Thyroid gland (tissue), 7 donors: Measurements from ENCODE around the genes C2orf42, PCYOX1, TGFA, CD207 and PAIP2B.

DNA sequence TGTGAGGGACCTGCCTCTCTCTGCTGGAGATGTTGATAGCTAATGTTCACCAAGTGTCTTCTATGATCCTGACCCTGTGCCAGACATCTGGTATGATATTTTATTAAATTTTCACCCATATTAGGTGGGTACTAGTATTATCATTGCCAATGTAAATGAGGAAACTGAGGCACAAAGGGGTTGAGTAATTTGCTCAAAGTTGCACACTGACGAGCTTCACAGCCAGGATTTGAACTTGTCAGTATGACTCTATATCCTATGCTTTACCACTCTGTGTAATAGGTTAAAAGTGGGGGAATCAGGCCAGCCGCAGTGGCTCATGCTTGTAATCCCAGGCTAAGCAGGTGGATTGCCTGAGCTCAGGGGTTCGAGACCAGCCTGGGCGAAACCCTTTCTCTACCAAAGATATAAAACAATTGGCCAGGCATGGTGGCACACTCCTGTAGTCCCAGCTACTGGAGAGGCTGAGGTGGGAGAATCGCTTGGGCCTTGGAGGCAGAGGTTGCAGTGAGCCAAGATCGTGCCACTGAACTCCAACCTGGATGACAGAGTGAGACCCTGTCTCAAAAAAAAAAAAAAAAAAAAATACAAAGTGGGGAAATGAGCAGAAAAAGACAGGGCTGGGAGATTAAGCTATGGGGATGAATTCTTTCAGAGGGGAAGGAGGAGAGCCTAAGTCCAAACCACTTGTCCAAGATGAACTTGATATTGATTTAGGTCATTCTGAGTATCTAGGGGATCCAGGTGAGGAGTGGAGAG, 9.2 kb downstream of the ANXA4 start:
- PRO-cap, 2 experiments = no peak in any of the 2 experiments
- RAMPAGE, long total RNA, 5 experiments = no peak in any of the 5 experiments

GRCh38 chr2:69926883-69927473, 12.1 kb downstream of the MXD1 start:
- PRO-cap, 2 experiments = no peak in any of the 2 experiments
- RAMPAGE, long total RNA, 5 experiments = no peak in any of the 5 experiments

- PRO-cap, 2 experiments = no peak in any of the 2 experiments
- RAMPAGE, long total RNA, 5 experiments = no peak in any of the 5 experiments
These were observed 39.9 kb upstream of the PCBP1 start for GRCh38 chr2:70047295-70047771.

GRCh38 chr2:70141020-70141157, 49.9 kb downstream of the C2orf42 start:
- PRO-cap, 2 experiments = no peak in any of the 2 experiments
- RAMPAGE, long total RNA, 5 experiments = no peak in any of the 5 experiments

GRCh38 chr2:70189961-70191200, at the start of gene C2orf42:
C2orf42 (minus strand) TSS chr2:70191019.
- PRO-cap, 2 experiments = peak in 2 of 2 experiments; most common plus-strand start chr2:70190779 (in 2); most common minus-strand start chr2:70191002 (in 2)
- RAMPAGE, long total RNA, 5 experiments = start-site peak on the minus strand in 1 of 5 experiments, at chr2:70190651-70191028 at its widest, 34 reads per replicate

- PRO-cap, 2 experiments = no peak in any of the 2 experiments
- RAMPAGE, long total RNA, 5 experiments = no peak in any of the 5 experiments
These were observed 314 bp upstream of the C2orf42 start for GRCh38 chr2:70191201-70191464.

GRCh38 chr2:70257829-70258300, at the start of gene PCYOX1:
PCYOX1 (plus strand) TSS chr2:70258137.
- PRO-cap, 2 experiments = peak in 2 of 2 experiments; most common plus-strand start chr2:70258149 (in 2); most common minus-strand start chr2:70257978 (in 1)
- RAMPAGE, long total RNA, 5 experiments = start-site peak on the plus strand in 5 of 5 experiments, at chr2:70258090-70258165 at its widest, 49 to 1,198 reads per replicate

DNA sequence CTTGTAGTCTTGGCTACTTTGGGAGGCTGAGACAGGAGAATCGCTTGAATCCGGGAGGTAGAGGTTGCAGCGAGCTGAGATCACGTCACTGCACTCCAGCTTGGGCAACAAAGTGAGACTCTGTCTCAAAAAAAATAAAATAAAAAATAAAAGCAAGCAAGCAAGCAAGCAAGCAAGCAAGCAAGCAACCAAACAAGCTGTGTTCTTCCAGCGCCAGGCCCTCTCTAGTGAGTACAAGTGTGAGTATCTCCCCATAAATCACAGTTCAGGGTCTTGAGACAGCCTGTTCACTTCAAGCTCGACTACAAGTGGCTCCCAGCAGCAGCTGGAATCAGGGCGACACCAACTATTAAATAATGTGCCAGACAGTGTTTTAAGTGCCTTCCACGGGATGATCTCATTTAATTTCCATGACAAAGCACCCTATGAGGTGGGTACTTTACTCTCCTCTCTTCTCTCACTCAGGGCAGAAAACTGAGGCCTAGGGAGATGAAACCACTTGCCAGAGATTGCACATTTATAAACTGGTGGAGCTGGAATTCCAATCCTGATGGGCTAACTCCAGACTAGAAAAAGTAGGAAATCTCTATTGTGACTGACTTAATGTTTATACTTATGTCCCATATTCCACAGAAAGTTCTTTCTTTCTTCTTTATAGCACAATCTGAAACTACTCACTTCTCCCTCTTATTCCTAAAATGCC, 2.6 kb upstream of the FAM136A start:
- PRO-cap, 2 experiments = no peak in any of the 2 experiments
- RAMPAGE, long total RNA, 5 experiments = no peak in any of the 5 experiments

GRCh38 chr2:70367683-70368316, 65.9 kb upstream of the FAM136A start:
- PRO-cap, 2 experiments = no peak in any of the 2 experiments
- RAMPAGE, long total RNA, 5 experiments = no peak in any of the 5 experiments

DNA sequence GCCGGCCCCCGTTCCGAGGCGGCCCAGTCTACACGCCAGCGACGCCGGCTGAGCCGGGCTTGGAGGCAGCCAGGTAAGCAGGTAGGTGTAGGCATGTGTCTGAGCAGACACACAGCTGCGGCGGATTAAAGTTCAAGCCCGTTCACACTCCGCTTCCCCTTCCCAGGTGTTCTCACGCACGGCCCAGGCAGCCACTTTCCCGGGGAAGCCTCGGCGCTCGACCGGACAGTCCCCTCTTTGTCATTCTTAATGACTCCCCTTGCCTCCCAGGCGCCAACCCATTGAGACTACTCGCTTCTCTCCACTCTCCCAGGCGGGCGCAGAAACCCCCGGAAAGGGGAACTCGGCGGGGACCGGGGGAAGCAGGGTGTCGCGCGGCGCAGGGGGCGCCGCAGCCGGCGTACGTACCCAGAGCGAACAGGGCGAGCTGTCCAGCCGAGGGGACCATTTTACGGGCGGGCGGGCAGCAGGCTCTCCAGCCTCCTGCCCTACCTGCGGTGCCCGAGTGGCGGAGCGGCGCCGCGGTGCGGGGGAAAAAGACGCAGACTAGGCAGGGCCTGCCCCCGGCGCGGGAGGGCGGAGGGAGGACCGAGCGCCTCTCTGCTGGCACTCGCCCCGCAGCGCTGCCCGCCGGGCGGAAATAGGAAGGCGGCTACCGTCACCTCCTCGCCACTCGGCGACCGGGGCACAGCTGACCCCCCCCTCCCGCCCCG, at the start of gene TGFA:
TSS of gene TGFA (minus strand) at position 507 of the 713 bp plus-strand sequence.
- PRO-cap, 2 experiments = peak in 2 of 2 experiments; most common plus-strand start position 26 of the sequence (in 2); most common minus-strand start position 507 of the sequence (in 2)
- RAMPAGE, long total RNA, 5 experiments = start-site peak on the minus strand in 1 of 5 experiments, centred at position 598 of the sequence, 22 reads per replicate

DNA sequence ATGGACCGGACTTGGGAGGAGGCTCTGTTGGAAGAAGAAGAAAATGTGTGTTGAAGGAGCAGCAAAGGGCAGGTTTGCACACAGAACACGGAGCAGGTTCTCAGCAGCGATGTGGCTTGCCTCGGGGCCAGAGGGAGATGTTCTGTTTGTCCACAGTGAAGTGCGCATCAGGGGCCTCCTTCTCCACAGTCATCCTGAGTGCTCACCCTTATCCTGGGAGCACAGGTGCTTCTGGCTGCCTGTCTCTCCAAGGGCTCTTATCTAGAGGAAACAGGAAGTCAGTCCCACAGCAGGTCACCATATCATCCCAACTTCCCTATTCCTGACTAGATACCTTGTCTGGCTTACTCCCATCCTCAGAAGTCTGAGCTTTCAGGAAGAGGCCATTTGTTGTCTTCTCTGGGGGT, at the start of gene CD207:
TSS of gene CD207 (minus strand) at position 233 of the 407 bp plus-strand sequence.
- PRO-cap, 2 experiments = no peak in any of the 2 experiments
- RAMPAGE, long total RNA, 5 experiments = no peak in any of the 5 experiments

GRCh38 chr2:71001772-71002533, 7.3 kb upstream of the TEX261 start:
- PRO-cap, 2 experiments = no peak in any of the 2 experiments
- RAMPAGE, long total RNA, 5 experiments = no peak in any of the 5 experiments

GRCh38 chr2:71226765-71227824, at the start of gene PAIP2B:
PAIP2B (minus strand) TSS chr2:71227103.
- PRO-cap, 2 experiments = peak in 2 of 2 experiments; most common plus-strand start chr2:71227485 (in 1); most common minus-strand start chr2:71227103 (in 2)
- RAMPAGE, long total RNA, 5 experiments = start-site peak on the minus strand in 5 of 5 experiments, at chr2:71227013-71227109 at its widest, 19 to 164 reads per replicate

DNA sequence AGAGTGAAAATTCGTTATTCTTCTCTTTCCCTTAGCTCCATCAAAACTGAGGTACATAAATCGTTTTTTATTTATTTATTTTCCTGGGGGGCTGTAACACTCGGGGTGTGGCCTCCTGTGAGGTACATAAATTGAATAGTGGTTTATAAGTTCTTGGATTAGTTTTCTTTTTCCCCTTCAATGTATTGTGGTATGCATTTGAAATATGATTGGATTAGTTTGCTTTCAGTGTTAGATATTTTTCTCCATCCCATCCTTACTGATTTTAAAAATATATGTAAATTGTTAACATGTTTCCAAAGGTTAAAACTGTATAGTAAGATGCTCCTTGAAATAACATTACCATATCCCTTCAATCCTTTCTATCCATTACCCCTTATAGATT, 7.0 kb downstream of the ZNF638 start:
- PRO-cap, 2 experiments = no peak in any of the 2 experiments
- RAMPAGE, long total RNA, 5 experiments = no peak in any of the 5 experiments

GRCh38 chr2:71346934-71347821, 15.6 kb downstream of the ZNF638 start:
- PRO-cap, 2 experiments = no peak in any of the 2 experiments
- RAMPAGE, long total RNA, 5 experiments = no peak in any of the 5 experiments

DNA sequence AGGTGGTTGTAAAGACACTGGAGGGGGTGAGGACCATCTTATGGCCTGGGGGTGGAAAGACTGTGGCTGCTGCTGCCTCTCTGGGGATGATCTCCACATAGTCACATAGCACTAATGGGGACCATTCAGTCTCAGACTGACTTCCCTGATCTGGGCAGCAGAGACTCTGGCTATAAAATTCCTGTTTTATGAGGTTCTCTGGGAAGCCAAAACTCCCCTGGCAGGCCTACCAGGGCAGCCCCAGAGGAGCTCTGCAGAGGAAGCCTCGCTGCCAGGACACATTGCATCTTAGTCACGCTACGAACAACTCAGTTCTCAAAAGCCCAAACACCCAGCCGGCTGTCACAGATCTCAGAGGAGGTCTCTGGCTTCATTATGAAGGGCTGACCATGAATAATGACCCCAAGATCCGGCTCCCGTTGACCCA, 212.5 kb downstream of the CYP26B1 start:
- PRO-cap, 2 experiments = no peak in any of the 2 experiments
- RAMPAGE, long total RNA, 5 experiments = no peak in any of the 5 experiments

DNA sequence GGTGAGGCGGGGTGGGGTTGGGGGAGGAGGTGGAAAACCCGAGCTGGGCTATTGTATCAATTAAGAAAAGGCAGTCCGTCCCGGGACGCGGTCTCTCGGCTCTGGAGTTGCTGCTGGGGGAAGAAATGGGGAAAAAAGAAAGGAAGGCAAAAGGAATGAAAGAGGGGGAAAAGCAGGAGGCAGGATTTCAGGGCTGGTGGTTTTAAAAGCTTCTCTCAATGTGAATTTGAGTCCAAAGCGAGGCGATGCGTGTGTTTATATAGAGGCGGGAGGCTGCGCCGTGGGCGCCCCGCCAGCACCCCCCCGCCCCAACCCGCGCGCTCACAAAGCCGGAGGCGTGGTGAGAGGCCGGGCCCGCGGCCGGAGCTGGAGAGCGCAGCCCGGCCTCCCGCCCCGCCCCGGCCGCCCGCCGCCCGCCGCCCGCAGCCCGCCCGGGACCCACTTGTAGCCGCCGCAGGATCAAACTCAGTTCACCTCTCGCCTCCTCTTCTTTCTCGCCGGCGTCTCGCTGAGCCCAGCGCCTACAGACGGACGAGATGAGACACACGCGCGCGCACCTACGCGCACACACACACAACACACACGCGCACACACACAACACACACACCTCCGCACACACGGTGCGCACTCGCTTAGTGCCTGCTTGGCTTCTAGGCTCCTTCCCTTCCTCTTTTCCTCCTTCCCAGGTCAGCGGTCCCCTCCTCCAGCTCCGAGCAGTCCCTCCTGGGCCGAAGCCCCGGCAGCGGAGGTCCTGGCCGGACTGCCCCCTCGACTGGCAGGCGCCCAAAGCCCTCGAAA, 1.2 kb upstream of the CYP26B1 start:
- PRO-cap, 2 experiments = peak in 1 of 2 experiments; most common plus-strand start position 445 of the sequence (in 1); most common minus-strand start position 103 of the sequence (in 1)
- RAMPAGE, long total RNA, 5 experiments = no peak in any of the 5 experiments

- PRO-cap, 2 experiments = no peak in any of the 2 experiments
- RAMPAGE, long total RNA, 5 experiments = no peak in any of the 5 experiments
These were observed 337.2 kb downstream of the EXOC6B start for GRCh38 chr2:72488388-72489307.

GRCh38 chr2:72824263-72824900, 1.5 kb downstream of the EXOC6B start:
- PRO-cap, 2 experiments = no peak in any of the 2 experiments
- RAMPAGE, long total RNA, 5 experiments = no peak in any of the 5 experiments

- PRO-cap, 2 experiments = no peak in any of the 2 experiments
- RAMPAGE, long total RNA, 5 experiments = no peak in any of the 5 experiments
These were observed 24.7 kb upstream of the SPR start for GRCh38 chr2:72862157-72863255.